Osteocyte (in vitro differentiated cells): ENCODE measurements around a stretch of chr2.

DNA sequence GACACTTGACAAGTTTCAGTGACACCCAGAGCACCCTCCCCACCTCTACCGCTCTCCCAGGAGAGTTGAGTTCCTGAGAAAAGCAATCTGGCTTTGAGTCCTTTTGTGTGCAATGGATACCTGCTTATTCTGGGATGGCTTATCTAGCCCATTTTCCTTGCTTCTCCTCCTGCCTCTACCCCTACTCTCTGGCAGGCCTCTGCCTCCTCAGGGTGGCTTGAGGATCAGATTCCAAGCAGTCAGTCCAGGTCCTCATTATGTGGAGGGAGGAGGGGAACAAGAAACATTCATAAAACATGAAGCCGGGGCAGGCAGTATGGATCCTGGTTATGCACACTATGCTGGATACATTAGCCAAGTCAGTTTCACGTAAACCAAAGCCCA, 64.2 kb upstream of the BZW1 start:
- PRO-cap, result no peak

DNA sequence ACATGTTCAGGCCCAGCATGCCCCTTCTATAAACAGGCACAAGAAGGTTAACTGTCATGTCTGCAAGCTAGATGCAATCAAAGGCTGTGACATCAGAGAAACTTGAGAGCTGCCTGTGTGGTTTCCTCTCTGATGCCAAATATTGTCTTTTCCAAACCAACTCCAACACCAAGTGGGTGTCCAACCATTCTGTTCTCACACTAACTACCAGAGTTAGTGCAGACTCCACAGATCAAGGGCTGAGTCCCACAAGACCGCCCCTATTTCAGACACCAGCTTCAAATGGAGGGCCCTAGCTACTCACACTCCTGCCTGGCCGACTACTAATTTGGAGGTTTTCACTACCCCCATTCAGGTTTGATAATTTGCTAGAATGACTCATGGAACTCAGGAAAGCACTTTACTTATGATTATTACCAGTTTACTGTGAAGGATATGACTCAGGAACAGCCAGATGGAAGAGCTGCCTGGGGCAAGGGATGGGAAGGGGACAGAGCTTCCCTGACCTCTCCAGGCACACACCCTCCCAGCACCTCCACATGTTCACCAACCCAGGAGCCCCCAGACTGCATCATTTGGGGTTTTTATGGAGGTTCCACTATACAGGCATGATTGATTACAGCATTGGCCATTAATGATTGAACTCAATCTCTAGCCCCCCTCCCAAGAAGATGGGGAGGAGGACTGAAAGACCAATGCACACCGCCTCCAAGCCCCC, 46.2 kb upstream of the BZW1 start:
- PRO-cap, result no peak

- PRO-cap, result no peak
Observed at GRCh38 chr2:200830578-200830943, 18.9 kb downstream of the BZW1 start.

- PRO-cap, result bidirectional peak, plus-strand start at chr2:200864230, minus-strand start at chr2:200864229
Observed at GRCh38 chr2:200864088-200864532, 348 bp downstream of the CLK1 start.

GRCh38 chr2:200944562-200945118, 18.8 kb downstream of the ORC2 start:
- PRO-cap, result no peak

DNA sequence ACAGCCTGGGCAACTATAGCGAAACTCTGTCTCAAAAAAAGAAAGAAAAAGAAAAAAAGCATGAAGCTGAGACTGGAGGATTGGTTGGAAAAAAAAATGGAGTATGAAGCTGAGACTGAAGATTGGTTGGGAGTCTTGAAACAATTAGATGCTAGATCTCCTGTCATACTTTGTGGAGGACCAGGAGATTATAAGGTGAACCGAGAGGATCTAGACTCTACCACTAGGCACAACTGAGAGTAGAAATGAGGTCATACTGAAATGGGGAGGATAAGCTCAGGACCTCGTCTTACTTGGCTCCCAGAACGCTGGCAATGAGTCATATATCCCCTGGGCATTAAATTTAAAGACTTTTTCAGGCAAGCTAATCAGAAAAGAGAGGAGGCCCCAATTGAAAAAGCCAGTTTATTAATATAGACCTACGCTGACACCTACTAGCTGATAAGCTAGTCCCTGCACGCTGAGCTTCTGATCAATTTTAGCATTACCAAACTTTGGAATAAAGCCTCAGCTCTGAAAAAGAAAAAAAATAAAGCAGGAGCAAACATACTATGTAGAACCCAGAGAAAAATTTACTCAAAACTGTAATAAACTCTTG, 3.4 kb upstream of the ORC2 start:
- PRO-cap, result no peak

DNA sequence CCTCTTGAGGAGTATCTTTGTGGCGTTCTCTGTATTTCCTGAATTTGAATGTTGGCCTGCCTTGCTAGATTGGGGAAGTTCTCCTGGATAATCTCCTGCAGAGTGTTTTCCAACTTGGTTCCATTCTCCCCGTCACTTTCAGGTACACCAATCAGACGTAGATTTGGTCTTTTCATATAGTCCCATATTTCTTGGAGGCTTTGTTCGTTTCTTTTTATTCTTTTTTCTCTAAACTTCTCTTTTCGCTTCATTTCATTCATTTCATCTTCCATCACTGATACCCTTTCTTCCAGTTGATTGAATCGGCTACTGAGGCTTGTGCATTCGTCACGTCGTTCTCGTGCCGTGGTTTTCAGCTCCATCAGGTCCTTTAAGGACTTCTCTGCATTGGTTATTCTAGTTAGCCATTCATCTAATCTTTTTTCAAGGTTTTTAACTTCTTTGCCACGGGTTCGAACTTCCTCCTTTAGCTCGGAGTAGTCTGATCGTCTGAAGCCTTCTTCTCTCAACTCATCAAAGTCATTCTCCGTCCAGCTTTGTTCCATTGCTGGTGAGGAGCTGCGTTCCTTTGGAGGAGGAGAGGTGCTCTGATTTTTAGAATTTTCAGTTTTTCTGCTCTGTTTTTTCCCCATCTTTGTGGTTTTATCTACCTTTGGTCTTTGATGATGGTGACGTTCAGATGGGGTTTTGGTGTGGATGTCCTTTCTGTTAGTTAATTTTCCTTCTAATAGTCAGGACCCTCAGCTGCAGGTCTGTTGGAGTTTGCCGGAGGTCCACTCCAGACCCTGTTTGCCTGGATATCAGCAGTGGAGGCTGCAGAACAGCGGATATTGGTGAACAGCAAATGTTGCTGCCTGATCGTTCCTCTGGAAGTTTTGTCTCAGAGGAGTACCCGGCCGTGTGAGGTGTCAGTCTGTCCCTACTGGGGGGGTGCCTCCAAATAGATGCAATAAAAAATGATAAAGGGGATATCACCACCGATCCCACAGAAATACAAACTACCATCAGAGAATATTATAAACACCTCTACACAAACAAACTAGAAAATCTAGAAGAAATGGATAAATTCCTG, 36.0 kb downstream of the HYCC2 start:
- PRO-cap, result no peak

GRCh38 chr2:201133444-201133846, 17.5 kb downstream of the CFLAR start:
- PRO-cap, result no peak

DNA sequence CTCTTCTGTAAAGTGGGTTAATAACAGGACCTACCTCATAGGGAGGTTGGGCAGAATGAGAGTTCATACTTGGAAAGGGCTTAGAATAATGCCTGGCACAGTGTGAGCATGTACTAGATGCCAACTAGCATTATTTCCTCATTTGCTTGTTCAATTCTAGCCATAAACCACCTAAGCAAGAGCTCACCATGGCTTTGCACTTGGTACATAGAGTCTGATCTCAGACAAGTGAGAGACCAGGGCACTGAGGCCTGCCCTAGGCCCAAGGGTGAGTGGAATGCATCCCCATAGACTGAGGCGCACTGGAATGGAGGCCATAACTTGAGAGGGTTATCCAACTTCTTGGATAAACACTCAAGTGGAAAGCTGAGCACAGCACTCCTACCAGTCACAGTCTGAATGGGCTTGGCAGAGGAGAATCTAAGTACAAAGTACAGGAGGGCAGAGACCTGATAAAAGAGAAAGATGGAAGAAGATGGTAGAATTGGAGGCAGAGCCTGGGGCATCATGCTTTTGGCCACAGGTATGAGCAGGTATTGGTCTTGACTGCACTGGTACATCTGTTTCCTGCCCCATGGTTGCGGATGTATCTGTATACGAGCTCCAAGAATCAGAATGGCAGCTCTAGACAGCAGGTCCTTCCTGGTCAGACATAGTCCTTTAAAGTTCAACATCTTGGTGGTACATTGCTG, 30.4 kb upstream of the CASP10 start:
- PRO-cap, result no peak

- PRO-cap, result no peak
Observed at GRCh38 chr2:201169018-201169533, 13.9 kb upstream of the CASP10 start.

DNA sequence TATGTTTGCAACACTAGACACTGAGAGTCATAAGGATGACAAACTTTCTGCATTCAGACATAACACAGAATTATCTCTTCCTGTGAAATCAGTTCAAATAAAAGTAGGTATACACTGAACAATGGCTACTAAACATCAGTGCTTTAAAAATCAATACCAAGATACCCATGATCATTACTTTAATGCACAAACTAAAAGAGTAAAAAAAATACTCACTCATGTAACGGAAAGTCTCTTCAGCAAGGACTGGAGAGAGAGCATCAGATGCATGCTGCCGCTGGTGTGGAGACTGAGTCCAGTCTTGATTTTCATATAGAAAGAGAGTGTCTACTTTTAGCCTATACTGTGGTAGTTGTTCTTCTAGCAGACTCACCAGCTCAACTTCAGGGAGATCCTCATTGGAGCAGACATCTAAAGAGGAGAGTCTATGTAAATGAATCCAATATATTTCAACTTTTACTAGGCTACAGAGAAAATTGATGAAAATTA, 44.0 kb downstream of the TRAK2 start:
- PRO-cap, result no peak

GRCh38 chr2:201458520-201458796, 6.9 kb downstream of the STRADB start:
- PRO-cap, result no peak

- PRO-cap, result no peak
Observed at GRCh38 chr2:201757204-201757762, 23.4 kb downstream of the ALS2 start.

DNA sequence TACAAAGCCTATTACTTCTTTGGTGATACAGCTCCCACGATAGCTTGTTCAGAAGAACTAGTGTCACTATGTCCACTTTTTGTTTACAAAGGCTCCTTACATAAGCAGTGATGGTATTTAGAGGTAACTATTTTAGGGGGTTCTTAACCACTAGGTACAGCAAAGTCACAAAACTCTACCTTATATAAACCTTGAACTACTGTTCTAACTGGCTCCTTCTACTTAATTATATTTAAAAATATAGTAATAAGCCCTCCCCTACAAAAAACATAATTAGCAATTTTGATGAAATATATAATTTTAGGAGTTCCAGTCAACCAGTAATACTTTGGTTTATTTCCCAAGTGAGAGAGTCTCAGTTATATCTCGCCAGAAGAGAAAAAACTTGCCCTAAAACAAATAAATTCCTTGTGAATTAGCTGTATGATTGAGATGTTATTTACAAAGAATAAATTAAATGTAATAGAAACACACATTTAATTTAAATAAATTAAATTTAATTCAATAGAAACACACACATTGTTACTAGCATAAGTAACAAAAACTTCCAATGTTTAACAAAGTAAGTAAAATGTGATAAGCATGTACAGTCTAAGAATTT, 21.7 kb downstream of the ALS2 start:
- PRO-cap, result no peak

DNA sequence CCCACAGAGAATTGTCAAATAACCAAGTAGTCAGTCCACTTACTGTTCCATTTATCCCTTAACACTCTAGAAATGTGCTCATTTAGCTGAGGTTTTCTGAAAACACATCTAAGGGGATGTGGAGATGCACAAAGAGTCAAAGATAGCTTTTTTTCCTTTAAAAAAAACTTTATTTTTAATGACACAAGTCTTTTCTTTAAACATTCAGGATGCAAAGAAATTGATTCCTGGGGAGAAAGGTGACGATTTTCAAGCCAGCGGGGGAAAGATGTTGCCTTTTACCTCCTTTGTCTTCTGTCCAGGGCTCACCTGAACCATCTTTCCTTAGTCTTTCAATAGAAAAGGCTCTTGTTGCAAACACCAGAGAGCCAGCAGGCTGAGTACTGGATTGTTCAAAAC, 55.6 kb upstream of the FZD7 start:
- PRO-cap, result no peak

DNA sequence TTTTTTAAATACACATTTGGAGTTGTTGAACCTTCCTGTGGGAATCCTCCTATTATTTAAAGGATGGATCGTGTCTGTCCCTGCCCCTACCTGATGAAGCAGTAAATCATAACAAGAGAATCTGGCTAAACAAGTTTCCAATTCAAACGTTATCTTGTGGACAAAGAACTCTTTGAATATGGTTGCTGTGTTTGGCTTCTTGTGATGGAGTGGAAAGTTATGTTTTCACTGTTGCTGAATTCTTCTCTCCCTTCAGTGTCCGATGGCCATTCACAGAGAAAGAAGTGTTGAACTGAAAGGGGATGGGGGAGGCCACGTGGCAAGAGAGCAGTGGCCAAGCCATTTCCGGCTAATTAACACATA, 37.1 kb upstream of the FZD7 start:
- PRO-cap, result no peak

DNA sequence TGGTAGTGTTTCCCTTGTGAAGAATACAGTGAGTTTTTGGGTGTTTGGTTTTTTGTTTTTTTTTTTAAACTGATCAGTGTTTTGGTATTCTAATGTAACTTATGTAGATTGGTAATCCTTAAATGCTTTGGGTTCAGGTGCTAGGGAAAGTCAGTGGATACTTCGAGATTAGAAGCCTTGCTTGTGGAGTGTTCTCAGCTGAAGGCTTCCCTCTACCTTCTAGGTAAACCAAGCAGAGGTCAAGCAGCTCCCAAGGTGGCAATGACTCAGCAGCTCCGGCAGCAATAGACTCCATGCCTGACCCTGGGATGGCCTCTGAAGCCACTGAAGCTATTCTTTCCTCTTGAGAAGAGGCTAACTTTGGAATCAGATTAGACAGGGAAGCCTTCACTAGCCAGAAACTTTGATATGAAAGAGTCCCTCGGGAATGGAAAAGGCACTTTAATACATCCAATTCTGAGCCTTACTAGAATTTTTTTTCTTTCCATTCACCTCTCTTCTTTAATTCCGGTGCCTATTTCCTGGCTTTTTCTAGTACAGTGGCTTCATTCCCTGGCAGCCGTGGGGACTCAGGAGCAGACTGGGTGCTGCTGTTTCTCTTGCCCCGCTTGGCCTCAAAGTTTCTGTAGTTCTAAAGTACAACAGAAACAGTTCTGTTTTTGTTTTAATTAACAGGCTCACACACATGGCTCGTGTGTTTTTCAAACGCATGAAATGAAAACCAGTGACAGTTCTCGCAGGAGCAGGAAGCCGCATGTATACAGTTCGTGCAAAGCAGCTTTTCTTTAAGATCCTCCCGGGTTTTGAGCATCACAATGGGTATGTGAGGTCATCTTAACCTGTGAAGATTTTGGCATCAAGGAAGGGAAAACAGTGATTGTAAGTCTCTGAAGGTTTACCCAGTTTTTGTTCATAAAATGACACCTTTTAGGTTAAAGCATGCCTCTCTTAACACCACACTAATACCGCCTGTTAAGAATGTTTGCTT, 5.5 kb downstream of the FZD7 start:
- PRO-cap, result no peak

GRCh38 chr2:202266788-202267832, 1.5 kb downstream of the NOP58 start:
- PRO-cap, result no peak

DNA sequence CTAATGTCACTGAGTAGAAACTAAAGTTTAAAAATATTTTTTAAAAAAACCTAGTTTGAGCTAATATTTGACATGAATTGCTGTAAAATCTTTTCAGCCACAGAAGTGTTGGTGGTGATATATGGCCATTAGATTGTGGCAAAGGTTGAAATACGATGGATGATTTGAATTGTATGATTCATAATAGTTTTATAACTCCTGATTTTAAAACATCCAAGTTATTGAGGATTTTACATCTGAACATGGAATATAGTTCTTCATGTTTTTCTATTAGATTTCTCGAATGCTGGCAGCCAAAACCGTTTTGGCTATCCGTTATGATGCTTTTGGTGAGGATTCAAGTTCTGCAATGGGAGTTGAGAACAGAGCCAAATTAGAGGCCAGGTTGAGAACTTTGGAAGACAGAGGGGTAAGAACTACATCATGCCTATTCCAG, 31.6 kb downstream of the NOP58 start:
- PRO-cap, result no peak

GRCh38 chr2:202312135-202312477, 46.5 kb downstream of the NOP58 start:
- PRO-cap, result no peak